Esophagus muscularis mucosa (tissue), 4 donors: ENCODE measurements around a stretch of chr2.

DNA sequence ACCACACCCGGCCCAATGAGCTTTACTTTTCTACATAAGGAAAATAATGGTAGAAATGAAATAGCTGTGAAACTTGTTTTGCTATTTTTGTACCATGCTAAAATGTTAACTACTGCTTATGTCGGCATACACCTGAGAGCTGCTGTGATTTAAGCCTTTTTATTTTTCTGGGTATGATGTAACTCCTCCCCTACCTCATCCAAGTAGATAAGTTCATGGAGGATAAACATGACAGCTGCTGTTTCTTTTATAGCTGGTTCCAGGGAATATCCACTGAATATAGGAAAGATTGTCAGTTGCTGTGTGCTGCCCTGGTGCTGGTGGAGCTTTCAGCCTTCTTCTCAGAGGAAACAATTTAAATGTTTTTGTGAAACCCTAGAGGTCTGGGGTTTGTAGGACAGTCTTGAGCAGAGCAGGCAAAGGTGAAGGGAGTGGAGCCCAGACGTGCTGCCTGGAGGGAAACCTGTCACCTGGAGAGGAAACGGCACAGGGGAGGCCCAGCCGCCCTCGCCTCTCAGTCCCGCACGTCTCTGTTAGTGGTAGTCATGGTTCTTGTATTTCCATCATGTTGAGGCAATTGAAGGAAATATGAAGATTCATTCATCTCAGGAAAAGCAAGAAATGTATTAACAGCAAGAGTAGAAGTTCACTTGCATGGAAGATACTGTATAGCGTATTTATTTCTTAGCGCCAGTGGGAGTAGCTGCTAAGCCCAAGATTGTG lies 70.1 kb downstream of the LRRFIP1 start:
- PRO-cap = no peak
- RAMPAGE, long total RNA, 4 experiments = no peak in any of the 4 experiments

GRCh38 chr2:237698129-237698494 lies 70.7 kb downstream of the LRRFIP1 start:
- PRO-cap = no peak
- RAMPAGE, long total RNA, 4 experiments = no peak in any of the 4 experiments

DNA sequence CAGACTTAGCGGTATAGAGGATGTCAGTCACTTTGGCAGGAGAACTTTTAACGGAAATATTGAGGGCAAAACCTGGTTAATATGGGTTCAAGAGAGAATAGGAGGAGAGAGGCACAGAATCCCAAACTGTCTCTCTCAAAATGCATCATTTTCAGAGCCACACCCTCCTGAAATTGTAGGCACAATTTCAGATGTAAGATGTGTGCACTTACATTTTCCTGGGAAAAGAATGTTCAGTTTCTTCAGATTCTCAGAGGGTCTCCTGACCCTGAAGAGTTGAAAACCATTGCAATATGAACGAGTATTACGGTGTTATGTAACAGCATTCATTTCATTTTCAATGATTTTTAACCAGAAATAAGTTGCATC lies 76.5 kb upstream of the RBM44 start:
- PRO-cap = no peak
- RAMPAGE, long total RNA, 4 experiments = no peak in any of the 4 experiments

GRCh38 chr2:237728177-237728990 lies 70.2 kb upstream of the RBM44 start:
- PRO-cap = no peak
- RAMPAGE, long total RNA, 4 experiments = no peak in any of the 4 experiments

DNA sequence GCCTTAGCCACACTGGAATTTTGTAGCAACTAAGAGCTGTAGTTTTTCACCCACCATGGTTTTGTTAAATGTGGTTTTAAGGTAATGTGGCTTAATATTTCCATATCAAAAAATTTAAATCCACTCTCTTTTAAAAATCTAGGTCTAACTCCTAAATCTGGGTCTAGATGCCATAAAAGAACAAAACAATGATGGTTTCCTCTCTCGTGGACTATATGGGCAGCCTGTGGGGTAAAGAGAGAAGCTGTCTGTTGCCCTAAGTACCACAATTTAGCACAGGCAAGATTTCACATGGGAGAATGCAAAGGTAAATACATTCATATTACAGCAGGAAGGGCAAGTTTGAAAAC lies 13.4 kb upstream of the RBM44 start:
- PRO-cap = no peak
- RAMPAGE, long total RNA, 4 experiments = no peak in any of the 4 experiments

GRCh38 chr2:237870871-237871729 lies 11.7 kb downstream of the RAMP1 start:
- PRO-cap = no peak
- RAMPAGE, long total RNA, 4 experiments = no peak in any of the 4 experiments

DNA sequence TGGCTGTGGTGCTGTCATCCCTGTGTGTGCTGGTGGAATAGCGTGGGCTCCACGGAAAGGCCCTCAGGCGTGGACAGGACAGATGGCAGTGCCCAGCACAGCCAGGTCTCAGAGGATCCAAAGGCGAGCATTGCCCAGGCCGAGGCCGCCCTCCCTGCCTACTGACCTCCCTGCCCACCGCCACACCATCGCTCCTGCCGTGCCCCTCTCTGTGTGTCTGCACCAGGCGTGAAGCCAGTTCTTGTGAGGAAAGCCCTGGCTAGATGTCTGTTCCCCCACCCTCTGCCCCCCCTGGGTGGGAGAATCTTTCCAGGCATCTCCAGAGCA lies 26.1 kb downstream of the RAMP1 start:
- PRO-cap = bidirectional peak, plus-strand start outside the sequence, minus-strand start at position 215 of the sequence
- RAMPAGE, long total RNA, 4 experiments = no peak in any of the 4 experiments

- PRO-cap = unidirectional peak, minus-strand start at chr2:237956648
- RAMPAGE, long total RNA, 4 experiments = no peak in any of the 4 experiments
Observed at GRCh38 chr2:237956333-237956809, 10.4 kb upstream of the UBE2F start.

GRCh38 chr2:237998695-237998984 lies 31.8 kb downstream of the UBE2F start:
- PRO-cap = no peak
- RAMPAGE, long total RNA, 4 experiments = no peak in any of the 4 experiments

GRCh38 chr2:238057535-238057734 lies 3.4 kb upstream of the SCLY start:
- PRO-cap = no peak
- RAMPAGE, long total RNA, 4 experiments = no peak in any of the 4 experiments

- PRO-cap = no peak
- RAMPAGE, long total RNA, 4 experiments = no peak in any of the 4 experiments
Observed at GRCh38 chr2:238114410-238114826, 14.3 kb downstream of the ESPNL start.

GRCh38 chr2:238284492-238285033 lies 3.8 kb downstream of the PER2 start:
- PRO-cap = no peak
- RAMPAGE, long total RNA, 4 experiments = no peak in any of the 4 experiments

DNA sequence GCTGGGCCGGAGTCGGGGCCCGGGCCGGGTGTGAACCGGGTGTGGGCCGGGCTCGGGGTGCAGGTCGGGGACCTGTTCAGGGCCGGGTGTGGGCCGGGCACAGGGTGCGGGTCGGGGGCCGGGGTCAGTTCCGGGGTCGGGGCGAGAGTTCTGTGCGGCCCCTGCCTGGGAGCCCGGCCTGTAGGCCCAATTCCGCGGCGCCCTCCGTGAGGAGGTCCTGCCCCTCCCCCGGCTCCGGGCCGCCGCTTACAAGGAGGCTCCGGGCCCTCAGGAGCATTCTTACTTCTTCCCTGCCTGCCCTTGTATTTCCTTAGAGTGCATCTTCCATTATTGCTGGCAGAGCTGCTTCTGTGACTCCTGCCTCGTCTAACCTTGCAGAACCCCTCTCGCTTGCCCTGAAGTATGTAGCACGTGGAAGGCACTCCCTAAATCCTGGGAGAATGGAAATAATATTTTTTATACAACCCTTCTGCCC lies 632 bp downstream of the TRAF3IP1 start:
- PRO-cap = no peak
- RAMPAGE, long total RNA, 4 experiments = no peak in any of the 4 experiments

GRCh38 chr2:238415093-238415602 lies 11.6 kb upstream of the ASB1 start:
- PRO-cap = no peak
- RAMPAGE, long total RNA, 4 experiments = no peak in any of the 4 experiments

DNA sequence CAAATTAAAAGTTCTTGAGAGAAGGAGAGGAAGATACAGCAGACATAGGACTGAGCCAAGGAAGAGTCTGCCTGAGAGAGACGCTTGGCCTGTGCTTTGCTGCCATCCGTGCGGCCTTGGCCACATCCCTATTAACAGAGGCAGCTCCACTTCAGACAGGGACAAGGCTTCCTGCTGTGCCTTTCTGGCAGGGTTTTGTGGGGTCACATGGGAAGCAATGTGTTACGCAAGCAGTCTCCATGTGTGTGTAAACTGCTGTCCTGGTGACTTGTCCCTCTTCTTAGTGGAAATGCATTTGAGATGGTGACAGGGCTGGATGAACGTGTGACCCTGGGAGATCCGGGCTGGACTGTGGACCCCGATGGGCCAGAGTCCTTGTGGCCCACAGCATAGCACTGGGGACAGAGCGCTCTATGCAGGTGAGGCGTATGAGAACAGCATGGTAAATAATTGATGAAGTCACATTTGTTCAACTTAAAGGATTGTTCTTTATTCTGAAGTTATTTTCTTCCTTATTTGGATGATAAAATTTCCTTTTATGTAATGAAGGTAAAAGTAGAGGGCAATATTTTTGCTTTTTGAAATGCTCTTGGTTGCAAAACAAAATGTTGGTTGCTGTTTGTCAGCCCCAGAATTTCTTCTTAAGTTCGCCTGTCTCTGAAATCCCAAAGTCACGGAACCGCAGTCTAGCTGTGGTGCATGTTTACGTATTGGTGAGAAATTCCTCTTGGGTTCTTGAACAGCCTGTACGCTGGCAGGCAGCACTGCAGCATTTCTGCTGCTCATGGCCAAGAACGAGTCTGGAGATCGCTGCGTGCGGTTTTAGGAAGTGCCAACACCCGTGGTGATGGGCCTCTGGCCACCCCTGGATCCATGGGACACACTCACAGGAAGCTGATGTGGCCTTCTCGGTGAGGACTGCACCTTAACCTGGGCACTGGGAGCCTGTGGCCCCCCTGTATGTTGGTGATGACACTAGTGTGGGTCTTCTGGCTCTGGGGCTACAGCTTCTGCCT lies 23.4 kb downstream of the ASB1 start:
- PRO-cap = bidirectional peak, plus-strand start at position 294 of the sequence, minus-strand start at position 133 of the sequence; unidirectional peak, plus-strand start at position 764 of the sequence
- RAMPAGE, long total RNA, 4 experiments = no peak in any of the 4 experiments

DNA sequence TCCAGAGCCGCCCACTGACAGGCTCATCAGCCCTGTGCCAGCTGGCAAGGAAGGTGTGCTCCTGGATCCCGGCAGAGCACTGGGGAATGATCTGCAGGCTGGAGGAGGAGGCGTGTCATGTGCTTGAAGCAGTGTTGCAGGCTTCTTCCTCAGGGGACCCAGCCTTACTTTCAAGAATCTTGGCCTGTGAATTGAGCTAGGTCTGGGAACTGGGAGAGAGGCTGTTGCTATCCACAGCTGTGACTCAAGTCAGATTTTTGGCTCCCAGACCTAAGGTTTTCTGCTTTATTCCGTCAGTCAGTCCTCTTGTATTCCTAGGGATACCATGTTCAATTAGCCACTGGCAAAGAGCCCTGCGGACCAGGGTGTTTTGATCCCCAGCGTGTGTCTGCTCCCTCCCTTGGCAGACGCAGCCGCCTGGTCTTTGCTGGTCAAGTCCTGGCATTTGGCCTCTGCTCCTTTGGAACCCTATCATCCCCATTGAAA lies 32.4 kb downstream of the ASB1 start:
- PRO-cap = no peak
- RAMPAGE, long total RNA, 4 experiments = no peak in any of the 4 experiments

DNA sequence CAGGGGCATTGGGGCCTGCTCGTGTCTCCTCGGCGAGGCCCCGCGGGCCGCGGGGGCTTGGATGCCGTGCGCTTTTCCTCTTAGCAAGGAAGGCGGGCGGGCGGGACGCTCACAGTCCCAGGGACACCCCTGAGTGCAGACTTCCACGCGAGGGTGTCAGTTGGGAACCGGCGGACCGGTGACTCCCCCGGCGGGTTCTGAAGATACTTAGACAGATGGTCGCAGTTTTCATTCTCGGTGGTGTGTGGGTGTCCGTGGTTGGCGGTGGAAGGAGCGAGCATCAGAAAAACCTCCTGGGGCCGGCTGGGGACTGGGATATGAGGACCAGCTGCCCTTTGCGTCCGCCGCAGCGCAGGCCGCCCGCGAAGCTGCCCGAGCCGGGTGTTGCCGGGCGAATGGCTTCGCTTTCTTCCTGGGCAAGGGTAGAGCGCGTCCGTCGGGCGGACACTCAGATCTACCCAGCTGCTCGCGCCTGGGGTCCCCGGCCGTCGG lies 952 bp downstream of the TWIST2 start:
- PRO-cap = no peak
- RAMPAGE, long total RNA, 4 experiments = no peak in any of the 4 experiments

- PRO-cap = no peak
- RAMPAGE, long total RNA, 4 experiments = no peak in any of the 4 experiments
Observed at GRCh38 chr2:239006912-239007495, 159.1 kb downstream of the TWIST2 start.

GRCh38 chr2:239112997-239113833 lies 265.3 kb downstream of the TWIST2 start:
- PRO-cap = no peak
- RAMPAGE, long total RNA, 4 experiments = no peak in any of the 4 experiments

GRCh38 chr2:239118002-239118838 lies 270.3 kb downstream of the TWIST2 start:
- PRO-cap = no peak
- RAMPAGE, long total RNA, 4 experiments = no peak in any of the 4 experiments